Metastatic Breast Carcinoma in the Brain (tissue), 10 donors: ENCODE measurements around a stretch of chr5.

- PRO-cap, 10 experiments: no peak in any of the 10 experiments
These were observed 3.0 kb downstream of the RPS14 start for GRCh38 chr5:150446267-150447193.

- PRO-cap, 10 experiments: no peak in any of the 10 experiments
These were observed 23.2 kb upstream of the NDST1 start for GRCh38 chr5:150484707-150485129.

GRCh38 chr5:150486035-150487037 is 21.6 kb upstream of the NDST1 start:
- PRO-cap, 10 experiments: peak in 10 of 10 experiments; most common plus-strand start chr5:150486221 (in 6); most common minus-strand start chr5:150486185 (in 9)

- PRO-cap, 10 experiments: peak in 1 of 10 experiments; most common minus-strand start chr5:150515455 (in 1)
These were observed 7.5 kb downstream of the NDST1 start for GRCh38 chr5:150515356-150515859.

DNA sequence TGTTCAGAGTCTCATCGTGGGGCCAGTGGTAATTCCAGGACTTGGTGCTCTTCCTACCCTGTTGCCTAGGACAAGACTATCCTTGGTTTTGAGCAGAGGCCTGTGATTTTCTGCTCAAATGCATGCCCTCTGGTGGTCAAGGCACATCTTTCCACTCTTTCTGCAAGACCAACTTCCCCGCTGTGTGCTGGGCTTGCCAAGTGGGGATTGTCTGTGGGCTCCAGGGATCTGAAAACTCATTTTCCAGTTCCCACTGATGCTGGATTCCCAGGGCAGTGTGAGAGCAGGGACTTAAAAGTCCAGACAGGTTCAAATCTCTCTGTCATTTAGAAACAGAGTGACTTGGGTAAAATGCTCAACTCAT is 15.9 kb downstream of the NDST1 start:
- PRO-cap, 10 experiments: no peak in any of the 10 experiments

GRCh38 chr5:150526414-150526987 is 18.6 kb downstream of the NDST1 start:
- PRO-cap, 10 experiments: no peak in any of the 10 experiments

- PRO-cap, 10 experiments: no peak in any of the 10 experiments
These were observed 54.6 kb upstream of the SYNPO start for GRCh38 chr5:150585649-150586432.

- PRO-cap, 10 experiments: no peak in any of the 10 experiments
These were observed 49.4 kb upstream of the SYNPO start for GRCh38 chr5:150591021-150591413.

DNA sequence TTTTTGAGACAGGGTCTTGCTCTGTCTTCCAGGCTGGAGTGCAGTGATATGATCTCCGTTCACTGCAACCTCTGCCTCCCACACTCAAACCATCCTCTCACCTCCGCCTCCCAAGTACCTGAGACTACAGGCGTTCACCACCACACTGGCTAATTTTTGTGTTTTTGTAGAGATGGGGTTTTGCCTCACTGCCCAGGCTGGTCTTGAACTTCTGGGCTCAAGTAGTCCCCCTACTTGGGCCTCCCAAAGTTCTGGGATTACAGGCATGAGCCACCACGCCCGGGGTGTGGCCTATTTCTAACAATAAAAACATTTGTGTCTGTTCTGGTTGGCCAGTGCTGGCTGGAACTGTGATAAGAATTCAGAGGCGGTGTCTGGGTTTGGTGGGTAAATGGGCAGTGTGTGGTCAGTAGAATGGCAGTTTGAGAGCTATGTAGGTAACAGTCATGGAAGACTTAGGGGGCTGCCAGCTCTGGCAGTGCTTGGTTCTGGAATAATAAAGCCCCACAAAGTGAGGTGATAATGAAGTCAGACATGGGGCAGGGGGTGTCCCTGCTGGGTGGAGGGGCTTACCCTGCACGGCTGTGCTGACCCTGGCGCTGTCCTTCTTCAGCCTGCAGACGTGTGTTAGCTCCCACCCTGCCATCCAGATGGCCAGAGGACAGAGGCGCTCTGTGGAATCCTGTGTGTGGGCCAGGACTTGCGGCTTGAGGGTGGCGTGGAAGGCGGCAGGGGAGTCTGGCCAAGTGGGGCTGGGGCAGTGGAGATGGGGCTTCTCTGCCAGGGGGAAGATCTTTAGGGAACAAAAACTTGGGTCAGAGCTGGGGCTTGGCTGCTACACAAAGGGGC is 46.8 kb upstream of the SYNPO start:
- PRO-cap, 10 experiments: no peak in any of the 10 experiments

GRCh38 chr5:150603993-150604421 is 36.5 kb upstream of the SYNPO start:
- PRO-cap, 10 experiments: no peak in any of the 10 experiments

GRCh38 chr5:150609577-150610230 is 30.8 kb upstream of the SYNPO start:
- PRO-cap, 10 experiments: peak in 2 of 10 experiments; most common plus-strand start chr5:150610125 (in 2); most common minus-strand start chr5:150610023 (in 1)

- PRO-cap, 10 experiments: no peak in any of the 10 experiments
These were observed 26.3 kb upstream of the SYNPO start for GRCh38 chr5:150613945-150614779.

GRCh38 chr5:150615911-150616404 is 24.5 kb upstream of the SYNPO start:
- PRO-cap, 10 experiments: peak in 2 of 10 experiments; most common minus-strand start chr5:150616044 (in 1)

DNA sequence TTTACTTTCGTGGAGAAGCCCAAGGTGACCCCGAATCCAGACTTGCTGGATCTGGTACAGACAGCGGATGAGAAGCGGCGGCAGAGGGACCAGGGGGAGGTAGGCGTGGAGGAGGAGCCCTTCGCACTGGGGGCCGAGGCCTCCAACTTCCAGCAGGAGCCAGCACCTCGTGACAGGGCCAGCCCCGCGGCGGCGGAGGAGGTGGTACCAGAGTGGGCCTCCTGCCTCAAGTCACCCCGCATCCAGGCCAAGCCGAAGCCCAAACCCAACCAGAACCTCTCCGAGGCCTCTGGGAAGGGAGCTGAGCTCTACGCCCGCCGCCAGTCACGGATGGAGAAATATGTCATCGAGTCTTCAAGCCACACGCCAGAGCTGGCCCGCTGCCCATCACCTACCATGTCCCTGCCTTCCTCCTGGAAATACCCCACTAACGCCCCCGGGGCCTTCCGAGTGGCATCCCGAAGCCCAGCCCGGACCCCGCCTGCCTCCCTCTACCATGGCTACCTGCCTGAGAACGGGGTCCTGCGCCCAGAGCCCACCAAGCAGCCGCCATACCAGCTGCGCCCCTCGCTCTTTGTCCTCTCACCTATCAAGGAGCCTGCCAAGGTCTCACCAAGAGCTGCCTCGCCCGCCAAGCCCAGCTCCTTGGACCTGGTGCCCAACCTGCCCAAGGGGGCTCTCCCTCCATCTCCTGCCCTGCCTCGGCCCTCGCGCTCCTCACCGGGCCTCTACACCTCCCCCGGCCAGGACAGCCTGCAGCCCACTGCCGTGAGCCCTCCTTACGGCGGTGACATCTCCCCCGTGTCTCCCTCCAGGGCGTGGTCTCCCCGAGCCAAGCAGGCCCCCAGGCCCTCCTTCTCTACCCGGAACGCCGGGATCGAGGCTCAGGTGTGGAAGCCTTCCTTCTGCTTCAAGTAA is 9.2 kb downstream of the SYNPO start:
- PRO-cap, 10 experiments: no peak in any of the 10 experiments

- PRO-cap, 10 experiments: no peak in any of the 10 experiments
These were observed 9.1 kb upstream of the MYOZ3 start for GRCh38 chr5:150652009-150652339.

GRCh38 chr5:150729444-150730015 is 28.7 kb upstream of the RBM22 start:
- PRO-cap, 10 experiments: no peak in any of the 10 experiments

DNA sequence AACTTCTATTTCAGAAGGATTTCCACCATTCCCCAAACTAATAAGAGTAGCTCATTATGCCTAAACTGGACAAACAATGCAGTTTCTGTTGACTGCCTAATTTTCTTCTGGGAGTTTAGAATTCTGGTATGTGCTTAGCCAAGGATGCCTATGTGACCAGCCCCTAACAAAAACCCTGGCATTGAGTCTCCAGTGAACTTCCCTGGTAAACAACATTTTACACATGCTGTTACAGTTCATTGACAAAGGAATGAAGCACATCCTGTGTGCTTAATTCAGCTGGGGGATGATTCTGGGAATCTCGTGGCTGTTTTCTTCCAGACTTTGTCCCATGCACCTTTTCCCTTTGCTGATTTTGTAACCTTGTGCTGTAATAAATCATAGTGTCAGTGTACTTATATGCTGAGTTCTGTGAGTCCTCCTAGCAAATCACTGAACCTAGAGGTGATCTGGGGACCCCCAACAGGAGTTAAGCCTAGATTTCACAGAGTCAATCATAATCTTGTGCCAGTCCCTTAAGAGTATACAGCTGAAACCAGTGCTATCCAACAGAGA is 5.4 kb upstream of the GPX3 start:
- PRO-cap, 10 experiments: no peak in any of the 10 experiments

GRCh38 chr5:151030255-151030949 is 10.0 kb downstream of the GPX3 start:
- PRO-cap, 10 experiments: no peak in any of the 10 experiments

GRCh38 chr5:151038208-151039332 is 18.2 kb downstream of the GPX3 start:
- PRO-cap, 10 experiments: no peak in any of the 10 experiments

DNA sequence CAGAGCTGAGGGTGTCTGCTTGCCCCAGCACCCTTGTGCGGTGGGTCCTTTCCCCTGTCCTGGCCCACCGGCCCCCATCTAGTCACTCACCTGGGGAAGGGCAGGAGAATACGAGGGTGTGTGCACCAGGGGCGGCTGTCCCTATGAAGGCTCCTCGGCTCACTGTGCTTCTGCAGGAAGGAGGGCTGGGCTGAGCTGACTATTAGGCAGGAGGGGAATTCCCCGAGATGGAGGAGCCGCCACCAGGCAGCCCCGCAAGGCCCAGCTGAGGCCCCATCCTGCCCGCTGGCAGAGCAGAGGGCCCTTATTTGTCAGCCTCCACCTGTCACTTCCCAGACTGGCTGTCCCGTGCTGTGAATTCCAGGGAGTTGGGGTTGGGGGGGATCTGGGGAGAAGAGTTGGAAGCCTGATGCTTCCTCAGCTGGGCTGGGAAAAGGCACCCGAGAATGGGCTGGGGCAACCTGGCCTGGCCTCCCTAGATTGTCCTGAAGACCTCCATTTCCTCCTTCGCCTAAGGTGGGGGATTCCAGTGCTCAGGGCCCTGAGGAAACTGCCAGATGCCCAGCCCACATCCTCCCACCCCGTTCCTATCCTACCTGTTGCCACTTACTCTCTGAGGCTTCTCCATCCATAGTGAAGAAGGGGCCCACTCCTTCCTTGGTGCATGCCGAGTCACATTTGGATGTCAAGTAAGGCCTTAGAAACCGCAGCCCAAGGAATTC is 6.3 kb upstream of the TNIP1 start:
- PRO-cap, 10 experiments: peak in 8 of 10 experiments; most common minus-strand start position 164 of the sequence (in 4)